Subcutaneous preadipocyte (primary cell): ENCODE measurements around a stretch of chr7.

DNA sequence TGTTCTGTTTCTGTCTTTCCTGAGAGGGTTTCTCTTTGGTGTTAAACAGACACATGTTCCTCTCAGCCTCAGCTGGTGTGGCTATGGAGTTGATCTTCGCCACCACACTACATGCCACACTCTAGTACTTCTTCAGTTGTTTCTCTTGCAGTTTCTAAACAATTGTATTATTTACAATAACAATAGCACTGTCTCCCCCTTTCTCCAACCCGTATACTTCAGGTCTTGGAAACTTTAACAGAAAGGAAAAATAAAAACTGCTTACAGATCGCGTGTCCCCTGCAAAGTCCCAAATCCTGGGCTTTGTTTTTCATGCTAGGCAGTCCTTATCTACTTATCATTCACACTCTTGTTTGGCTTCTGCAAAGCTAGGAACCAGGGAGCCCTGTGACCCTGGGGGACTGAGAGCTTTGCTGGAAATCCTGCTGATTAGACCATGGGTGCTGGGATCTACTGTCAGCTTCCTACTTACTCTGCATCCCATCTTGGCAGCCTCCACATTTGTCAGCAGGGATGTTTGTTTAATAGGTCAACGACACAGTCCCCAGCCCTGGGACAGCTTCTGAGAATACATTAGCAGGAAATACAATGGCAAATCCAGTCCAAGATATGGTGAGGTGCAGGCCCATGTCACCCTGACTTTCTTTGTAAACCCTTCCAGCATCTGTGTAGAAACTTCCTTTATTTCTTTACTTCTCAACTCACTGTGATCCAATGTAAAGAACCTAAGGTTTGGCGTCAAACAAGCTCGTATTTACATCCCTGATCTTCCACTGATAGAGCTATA is 193.8 kb upstream of the BMPER start:
- CAGE, long polyA plus RNA, result no peak

GRCh38 chr7:33814858-33815230 is 90.5 kb upstream of the BMPER start:
- CAGE, long polyA plus RNA, result no peak

DNA sequence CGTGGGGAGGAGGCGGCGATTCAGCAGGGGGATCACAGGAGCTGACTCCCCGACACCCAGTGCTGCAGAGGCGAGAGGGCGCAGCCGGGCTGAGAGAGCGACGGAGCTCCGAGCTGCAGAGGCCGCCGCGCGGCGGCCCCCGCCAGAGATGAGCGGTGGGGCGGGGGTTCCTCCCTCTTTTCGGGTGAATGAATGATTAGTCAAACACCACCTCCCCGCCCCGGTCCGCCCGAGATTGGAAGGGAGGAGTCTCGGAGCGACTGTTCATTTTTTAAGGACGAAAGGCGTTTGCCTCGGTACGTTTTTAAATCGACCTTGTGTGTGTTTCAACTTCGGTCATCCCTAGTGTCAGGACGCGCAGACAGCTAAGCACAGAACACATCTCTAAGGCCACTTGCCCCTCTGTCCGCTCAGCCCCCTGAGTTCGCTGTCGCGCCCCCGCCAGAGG is 1.1 kb upstream of the BMPER start:
- CAGE, long polyA plus RNA, result no peak

DNA sequence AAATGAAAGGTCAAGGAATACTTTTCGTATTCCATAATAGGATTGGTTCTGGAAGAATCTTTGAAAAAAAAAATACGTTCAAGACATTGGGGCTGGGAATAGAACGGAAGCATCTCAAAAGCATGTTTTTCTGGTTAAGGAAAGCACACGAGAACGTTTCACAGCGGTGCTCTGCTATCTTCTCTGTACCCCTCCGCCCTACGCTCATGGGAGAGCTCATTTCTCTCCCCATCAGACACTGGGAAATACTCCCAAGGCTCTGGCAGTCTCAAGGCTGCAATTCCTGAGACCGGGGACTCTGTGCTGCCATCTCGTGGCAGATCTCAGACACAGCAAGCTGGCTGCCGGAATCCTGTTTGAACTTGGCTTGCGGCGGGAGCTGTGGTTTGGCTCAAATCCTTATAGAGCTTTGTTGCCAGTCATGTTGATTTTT is 27.4 kb downstream of the BMPER start:
- CAGE, long polyA plus RNA, result no peak

DNA sequence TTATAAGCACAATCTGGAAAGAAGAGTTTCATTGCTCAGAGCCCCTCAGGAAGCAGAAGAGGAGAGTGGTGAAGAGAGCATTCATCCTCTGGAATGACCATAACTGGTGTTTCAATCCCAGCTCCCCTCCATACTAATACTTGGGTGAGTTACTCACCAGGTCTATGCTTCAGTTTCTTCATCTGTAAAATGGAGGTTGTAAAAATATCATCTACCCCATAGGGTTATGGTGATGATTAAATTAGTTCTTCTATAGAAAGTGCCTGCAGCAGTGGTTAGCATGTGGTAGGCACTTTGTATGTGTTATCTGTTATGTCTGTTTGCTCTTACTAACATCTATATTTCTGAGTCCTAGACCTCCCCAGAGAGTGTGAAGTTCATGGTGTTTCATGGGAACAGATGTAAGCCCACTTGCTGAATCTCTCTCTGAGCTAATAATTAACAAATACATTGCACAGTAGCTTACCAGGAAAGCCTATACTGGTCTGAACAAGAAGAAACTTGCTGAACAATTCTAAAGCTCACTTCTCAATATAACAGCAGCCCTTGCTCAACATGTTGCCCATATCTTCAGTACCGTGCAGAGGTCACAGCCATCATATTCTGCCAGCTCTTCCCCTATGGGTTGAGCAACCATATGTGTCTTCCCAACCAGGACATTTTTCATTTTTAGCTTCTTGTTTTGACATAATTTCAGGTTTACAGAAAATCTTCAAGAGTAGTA is 100.1 kb downstream of the NPSR1 start:
- CAGE, long polyA plus RNA, result no peak

GRCh38 chr7:34938988-34939598 is 98.2 kb downstream of the DPY19L1 start:
- CAGE, long polyA plus RNA, result no peak

GRCh38 chr7:35035461-35036148 is 1.7 kb downstream of the DPY19L1 start:
- CAGE, long polyA plus RNA, result no peak

- CAGE, long polyA plus RNA, result no peak
These were observed 306 bp upstream of the DPY19L1 start for GRCh38 chr7:35037554-35038027.

DNA sequence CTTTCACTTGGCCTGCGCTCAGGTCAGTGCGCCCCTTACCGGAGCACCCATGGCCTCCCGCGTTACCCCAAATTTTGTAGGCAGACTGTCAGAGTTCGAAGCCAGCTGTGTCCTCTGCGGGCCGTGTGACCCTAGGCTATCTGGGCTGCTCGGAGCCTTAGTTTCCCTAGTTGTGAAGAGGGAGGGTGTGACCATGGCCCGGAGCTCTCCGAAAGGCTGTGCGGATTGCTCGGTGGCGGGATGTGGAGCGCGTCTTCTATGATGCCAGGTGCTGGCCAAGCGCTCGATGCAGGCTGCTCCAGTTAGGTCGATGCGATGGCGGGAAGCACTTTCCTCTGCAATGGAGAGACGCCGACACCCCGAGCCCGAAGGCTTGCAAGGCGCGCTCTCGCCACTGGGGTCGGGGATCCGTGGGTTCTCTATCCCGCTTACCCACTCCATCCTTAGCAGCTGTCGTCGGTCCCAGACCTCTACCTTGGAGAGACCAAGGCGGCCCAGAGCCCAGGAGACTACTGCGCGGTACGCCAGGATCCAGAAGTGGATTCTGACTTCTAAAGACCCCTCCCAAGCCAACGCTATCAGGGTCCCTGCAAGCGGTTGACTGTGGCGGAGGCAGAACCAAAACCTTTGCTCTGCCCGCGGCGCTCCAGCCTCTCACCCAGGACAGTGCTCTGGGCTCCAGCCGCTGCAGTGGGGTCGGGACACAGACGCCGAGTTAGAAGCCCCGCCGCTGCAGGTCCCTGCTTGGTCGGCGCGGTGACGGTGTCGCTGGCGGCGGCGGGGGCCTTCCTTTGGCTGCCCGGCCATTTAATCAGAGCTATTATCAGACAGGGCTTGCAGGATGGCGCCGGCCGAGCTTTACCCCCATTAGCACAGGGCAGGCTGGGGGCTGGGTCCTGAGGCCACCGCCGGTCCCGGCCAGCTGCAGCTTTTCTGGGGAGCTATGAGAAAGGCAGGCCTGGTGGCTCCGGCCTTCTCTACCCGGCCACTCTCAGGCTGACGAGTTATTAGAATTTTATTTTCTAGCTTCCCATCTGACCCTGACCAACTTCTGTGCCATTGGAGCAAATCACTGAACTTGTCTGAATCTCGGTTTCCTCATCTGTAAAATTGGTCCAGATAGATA is 7.8 kb upstream of the TBX20 start:
- CAGE, long polyA plus RNA, result no peak

DNA sequence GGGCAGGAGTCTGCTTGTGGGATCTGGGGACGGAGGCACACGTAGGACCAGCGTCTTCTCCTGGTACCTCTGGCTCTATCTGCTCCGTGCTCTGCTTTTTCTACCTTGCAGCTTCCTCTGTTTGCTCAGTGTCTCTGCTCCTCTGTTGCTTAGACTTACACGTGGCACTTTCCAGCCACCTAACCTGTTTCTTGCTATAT is 85.6 kb upstream of the TBX20 start:
- CAGE, long polyA plus RNA, result no peak

- CAGE, long polyA plus RNA, result no peak
These were observed 83.9 kb downstream of the SEPTIN7 start for GRCh38 chr7:35884770-35885179.

- CAGE, long polyA plus RNA, result no peak
These were observed 89.7 kb downstream of the SEPTIN7 start for GRCh38 chr7:35890529-35890999.

DNA sequence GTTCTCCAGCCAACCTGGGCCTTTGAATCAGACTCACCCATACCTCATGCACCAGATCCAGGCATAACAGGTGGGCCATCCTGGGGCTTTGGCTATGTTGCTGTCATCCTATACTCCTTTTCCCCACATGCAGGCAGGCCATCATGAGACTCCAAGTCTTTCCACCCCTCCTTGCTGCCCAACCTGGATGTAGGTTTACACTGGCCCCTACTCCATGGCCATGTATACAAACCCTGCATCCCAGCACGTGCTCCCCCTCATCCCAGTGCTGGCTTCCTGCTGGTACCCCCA is 171.5 kb upstream of the EEPD1 start:
- CAGE, long polyA plus RNA, result no peak

GRCh38 chr7:35988130-35988661 is 164.9 kb upstream of the EEPD1 start:
- CAGE, long polyA plus RNA, result no peak

GRCh38 chr7:36092031-36092782 is 60.8 kb upstream of the EEPD1 start:
- CAGE, long polyA plus RNA, result no peak

GRCh38 chr7:36116086-36116443 is 37.0 kb upstream of the EEPD1 start:
- CAGE, long polyA plus RNA, result no peak

- CAGE, long polyA plus RNA, result no peak
These were observed 25.8 kb upstream of the EEPD1 start for GRCh38 chr7:36127069-36127759.

DNA sequence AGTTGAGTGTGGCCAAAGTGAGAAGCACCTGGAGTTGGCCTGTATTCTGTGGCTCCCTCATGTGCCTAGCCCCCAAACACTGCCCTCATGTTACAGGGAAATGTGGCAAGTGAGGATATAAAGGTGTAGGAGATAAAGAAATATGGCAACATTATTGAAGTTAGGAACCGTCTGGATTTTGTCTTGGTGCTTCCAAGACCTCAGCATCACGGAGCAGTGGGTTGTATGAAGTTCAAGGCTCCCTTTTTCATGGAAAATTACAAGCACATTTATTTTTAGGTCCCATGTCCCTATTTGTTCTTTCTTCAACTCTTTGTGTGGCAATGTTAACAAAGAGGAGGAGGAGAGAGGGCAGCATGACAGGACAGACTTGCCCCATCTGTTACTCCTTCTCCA is 28.5 kb downstream of the EEPD1 start:
- CAGE, long polyA plus RNA, result no peak

GRCh38 chr7:36207644-36208443 is 54.8 kb downstream of the EEPD1 start:
- CAGE, long polyA plus RNA, result no peak

DNA sequence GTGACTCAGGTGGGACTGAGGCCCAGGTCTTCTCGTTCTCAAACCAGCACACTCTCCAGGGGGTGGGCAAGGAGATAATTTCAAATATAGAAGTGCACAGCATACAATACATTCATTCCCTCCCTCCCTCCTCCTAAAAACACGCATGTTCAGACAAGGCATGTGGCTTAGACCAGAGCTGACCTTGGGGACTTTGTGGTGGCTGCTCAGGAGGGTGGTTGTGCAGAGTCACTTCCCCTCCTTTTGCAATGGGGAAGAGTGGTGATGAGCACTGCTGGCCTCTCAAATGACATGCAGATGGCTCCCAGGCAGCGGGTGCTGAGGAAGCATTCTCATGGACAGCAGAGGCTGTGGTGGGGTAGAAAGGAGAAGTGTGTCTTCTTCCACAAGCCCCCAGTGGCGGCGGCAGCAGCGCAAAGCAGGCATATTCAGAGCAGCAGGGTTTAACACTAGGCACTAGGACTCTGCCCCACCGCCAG is 83.4 kb downstream of the MATCAP2 start:
- CAGE, long polyA plus RNA, result no peak